Liver (tissue), 9 donors: Measurements from ENCODE around the genes KLHDC10 and CPA4.

DNA sequence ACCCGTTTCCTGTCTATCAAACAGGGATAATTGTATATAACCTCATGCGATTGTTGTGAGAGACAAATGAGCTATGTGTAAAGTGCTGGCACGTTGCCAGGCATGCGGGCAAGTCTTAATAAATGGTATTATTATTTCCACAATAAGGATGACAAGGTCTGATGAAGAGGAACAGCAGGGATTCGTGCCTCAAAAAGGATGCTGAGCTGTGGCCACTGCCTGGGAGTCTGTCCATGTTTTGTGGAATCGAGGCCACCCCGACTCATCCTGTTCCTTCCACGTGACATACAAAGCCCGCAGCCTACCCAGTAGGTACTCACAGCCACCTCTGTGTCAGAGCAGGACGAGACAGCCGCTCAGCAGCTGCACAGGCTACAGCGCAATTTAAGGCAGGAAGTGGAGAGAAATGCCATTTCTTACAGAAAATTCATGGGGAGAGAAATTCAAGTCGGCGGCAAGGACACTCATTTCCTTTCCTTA lies 51.8 kb downstream of the SMKR1 start:
- PRO-cap, 5 experiments: no peak in any of the 5 experiments
- RAMPAGE, long total RNA, 2 experiments: no peak in any of the 2 experiments
- RRBS: no CpG with 5 or more reads among the region's 14 CpGs

DNA sequence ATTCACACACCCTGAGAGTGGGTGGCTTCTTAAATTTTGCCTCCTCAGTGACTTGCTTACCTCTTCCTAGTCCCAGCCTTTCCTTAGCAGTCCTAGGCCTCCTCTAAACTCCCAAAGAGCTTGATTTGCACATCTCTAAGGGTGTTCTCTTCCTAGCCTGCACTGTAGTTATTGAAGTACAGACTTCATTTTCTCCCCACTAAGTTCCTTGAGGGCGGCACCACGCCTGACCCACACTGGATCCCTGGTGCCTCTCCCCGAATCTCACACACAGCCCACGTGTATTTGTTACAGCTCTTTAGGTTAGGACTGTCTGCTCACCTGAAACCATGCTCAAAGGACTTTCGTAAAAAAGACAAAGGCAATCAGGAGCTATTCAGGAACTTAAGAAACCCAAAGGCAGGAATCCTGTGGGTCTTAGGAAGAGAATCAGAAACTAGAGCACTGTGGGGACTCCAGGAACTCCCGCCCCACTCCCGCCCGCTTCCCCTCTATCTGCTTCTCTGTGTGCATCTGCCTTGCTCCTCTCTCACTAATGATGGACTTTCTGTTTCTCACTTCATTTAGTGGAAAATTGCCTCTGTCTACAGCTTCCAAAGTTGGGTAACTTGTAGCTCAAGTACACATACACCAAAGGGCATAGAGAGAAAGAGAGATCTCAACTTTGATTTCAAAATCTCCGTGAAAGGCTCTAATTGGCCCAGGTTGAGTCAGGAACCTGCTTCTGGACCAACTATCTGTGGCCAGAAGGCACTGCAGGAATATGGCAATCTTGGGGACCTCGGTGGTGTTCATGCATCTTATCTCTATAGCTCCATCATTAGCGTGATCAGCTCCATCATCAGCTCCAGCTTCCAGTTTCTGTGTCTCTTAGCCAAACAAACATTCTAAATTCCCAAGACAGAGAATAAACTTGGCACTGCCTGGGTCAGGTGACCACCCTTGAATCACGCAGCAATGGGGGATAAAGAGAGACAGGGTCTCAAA lies 5.9 kb upstream of the NRF1 start:
- PRO-cap, 5 experiments: no peak in any of the 5 experiments
- RAMPAGE, long total RNA, 2 experiments: no peak in any of the 2 experiments
- RRBS: no CpG with 5 or more reads among the region's 12 CpGs

DNA sequence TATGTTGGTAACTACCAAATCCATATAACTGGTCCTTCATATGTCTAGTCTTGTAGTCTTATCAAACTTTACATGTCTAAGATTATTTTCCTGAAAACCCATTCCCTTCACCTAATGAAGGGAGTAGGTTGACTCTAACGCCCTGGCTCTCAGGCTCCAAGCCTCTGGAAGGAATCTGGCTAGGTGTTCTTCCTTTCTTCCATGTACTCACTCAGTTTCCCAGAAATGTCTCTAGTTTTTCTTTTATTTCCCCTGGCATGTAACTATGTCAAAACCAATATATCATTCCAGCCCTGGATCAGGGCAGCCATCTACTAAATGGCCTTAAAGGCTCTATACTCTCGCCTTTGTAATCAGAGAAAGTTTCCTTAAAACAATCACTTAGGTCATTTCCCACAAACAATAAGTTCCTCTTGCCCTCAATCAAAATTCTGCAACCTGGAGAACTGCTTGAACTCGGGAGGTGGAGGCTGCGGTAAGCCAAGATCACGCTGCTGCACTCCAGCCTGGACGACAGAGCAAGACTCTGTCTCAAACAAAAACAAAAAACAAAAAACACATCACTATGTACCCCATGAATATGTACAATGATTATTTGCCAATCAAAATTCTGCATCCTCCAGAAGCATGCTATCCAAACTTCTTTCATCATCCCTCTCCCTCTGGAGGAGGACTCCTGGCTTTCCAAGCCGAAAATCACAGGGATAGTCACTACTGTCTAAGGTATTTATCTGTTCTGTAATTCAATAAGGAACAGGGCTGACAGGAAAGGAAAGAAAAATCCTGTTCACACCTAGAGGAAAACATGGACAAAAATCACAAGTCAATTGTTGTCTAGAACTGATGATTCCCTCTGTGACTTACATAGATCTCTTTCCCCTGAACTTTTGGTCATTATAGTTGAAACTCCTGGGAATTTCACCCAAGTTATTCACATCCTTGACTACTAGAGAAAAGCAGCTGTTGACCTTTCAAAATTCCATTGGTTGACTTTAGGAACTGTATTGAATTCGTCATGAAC lies 104.8 kb downstream of the UBE2H start:
- PRO-cap, 5 experiments: no peak in any of the 5 experiments
- RAMPAGE, long total RNA, 2 experiments: no peak in any of the 2 experiments
- RRBS: no CpG with 5 or more reads among the region's 8 CpGs

GRCh38 chr7:129875571-129876723 lies 76.8 kb downstream of the UBE2H start:
- PRO-cap, 5 experiments: no peak in any of the 5 experiments
- RAMPAGE, long total RNA, 2 experiments: no peak in any of the 2 experiments
- RRBS: no CpG with 5 or more reads among the region's 9 CpGs

DNA sequence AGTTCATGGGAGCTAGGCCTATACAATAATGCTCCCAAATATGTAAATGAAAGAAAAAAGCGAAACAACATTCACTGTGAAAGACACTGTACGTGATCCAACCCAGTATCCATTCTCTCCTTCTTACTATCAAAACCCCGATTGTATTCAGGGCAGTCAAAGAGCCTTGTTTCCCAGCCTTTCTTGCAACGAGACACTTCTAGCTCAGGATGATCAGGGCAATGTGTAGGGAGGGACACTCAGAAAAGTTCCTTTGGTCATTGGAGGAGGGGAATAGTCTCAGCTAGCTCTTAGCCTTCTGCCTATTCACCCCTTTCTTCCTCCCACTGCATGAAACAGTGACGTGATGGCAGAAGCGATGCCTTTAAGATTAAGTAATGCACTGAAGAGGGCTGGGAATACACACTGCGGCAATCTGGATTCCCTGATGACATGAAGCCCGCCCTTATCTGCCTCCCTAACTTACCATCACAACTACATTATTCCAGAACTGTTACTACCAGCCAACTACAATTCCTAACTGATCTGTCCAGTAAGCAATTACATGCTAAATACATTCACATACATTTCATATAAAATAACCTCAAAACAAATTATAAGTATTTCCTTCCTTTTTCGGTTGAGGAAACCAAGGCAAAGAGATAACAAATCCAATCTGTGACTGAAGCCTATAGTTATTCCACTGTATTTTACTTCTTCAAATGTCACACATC lies 27.2 kb downstream of the UBE2H start:
- PRO-cap, 5 experiments: no peak in any of the 5 experiments
- RAMPAGE, long total RNA, 2 experiments: no peak in any of the 2 experiments
- RRBS: no CpG with 5 or more reads among the region's 9 CpGs

DNA sequence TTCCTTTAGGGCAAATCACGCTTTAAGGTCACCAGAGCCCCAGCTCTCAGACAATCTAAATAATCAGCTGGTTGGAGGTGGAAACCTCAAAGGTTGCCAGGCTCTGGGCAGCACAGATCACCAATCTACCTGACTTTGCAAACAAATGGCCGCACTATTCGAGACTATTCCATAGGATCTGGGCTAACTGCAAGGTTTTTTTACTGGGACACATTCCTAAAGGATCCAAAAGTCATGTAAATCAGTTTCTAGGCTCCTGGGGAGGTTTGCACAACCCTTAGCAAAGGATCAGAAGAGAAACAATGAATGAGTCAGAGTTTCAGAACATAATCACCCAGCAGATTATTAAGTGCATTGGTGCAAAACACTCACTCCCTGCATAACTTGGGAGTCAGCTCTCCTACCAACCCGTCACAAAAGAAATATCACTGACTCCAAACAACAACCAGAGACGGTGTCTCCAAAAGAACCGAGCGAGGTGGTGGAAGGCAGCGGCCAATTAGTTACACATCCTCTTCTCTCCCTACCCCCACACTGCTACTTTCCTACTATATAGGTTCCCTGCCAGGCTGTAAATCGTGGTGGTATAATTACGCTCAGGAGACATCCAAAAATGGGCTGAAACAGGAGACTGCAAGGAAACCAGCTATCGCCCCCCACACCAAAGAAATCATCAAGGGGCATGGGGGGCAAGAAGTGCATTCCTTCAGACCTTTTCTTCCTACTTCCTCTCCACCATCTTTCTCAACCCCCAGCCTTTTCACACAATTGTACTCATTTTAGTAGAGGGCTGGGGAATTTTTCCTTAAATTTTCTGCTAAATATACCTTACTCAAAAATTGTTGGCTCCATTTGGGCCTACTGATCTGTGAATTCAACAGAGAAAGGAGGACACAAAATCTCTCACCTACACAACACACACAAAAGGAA lies 3.3 kb downstream of the UBE2H start:
- PRO-cap, 5 experiments: peak in 4 of 5 experiments; most common plus-strand start position 89 of the sequence (in 4)
- RAMPAGE, long total RNA, 2 experiments: no peak in any of the 2 experiments
- RRBS: no CpG with 5 or more reads among the region's 11 CpGs

- PRO-cap, 5 experiments: peak in 1 of 5 experiments; most common plus-strand start chr7:129950298 (in 1)
- RAMPAGE, long total RNA, 2 experiments: no peak in any of the 2 experiments
- RRBS: no CpG with 5 or more reads among the region's 11 CpGs
Measured at GRCh38 chr7:129950157-129950964, 2.4 kb downstream of the UBE2H start.

GRCh38 chr7:130069751-130071046 lies at the start of gene KLHDC10:
TSS of gene KLHDC10 (plus strand) at chr7:130070534.
- PRO-cap, 5 experiments: peak in 5 of 5 experiments; most common plus-strand start chr7:130070547 (in 4); most common minus-strand start chr7:130070360 (in 4)
- RAMPAGE, long total RNA, 2 experiments: start-site peak on the plus strand in 1 of 2 experiments, at chr7:130070474-130070970 at its widest, 8 to 53 reads per replicate
- RRBS: 3% methylated on average over 31 of the region's 60 CpGs

DNA sequence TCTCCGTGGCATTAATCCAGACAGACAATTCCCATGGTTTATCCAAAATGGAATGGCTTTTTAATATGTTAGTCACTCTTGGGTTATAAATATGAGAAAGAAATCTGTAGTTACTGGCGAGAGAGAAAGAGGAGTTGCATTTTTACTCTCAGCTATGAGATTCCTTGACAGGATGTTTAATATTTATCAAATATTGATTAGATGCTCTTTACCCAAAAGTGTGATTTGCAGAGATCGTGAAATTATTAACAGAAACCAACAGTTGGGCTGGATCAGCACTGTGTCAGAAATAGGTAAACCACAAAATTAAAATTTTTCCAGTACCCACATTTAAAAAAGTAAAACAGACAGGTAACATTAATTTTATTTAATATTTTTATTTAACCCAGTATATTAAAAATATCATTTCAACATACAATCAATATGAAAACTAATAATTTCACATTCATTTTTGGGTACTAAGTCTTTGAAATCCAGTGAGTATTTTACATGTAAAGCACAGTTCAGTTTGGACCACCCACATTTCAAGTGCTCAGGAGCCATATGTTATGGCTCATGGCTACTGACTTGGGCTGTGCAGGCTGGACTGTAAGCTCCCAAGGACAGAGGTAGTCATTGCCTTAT lies 42.4 kb downstream of the KLHDC10 start:
- PRO-cap, 5 experiments: peak in 5 of 5 experiments; most common plus-strand start position 251 of the sequence (in 5); most common minus-strand start position 136 of the sequence (in 1)
- RAMPAGE, long total RNA, 2 experiments: no peak in any of the 2 experiments
- RRBS: no CpG with 5 or more reads among the region's 3 CpGs

- PRO-cap, 5 experiments: no peak in any of the 5 experiments
- RAMPAGE, long total RNA, 2 experiments: no peak in any of the 2 experiments
- RRBS: no CpG with 5 or more reads among the region's 6 CpGs
Measured at GRCh38 chr7:130133370-130134518, 63.4 kb downstream of the KLHDC10 start.

- PRO-cap, 5 experiments: no peak in any of the 5 experiments
- RAMPAGE, long total RNA, 2 experiments: no peak in any of the 2 experiments
- RRBS: no CpG with 5 or more reads among the region's 1 CpG
Measured at GRCh38 chr7:130292865-130293458, at the start of gene CPA4. TSS of gene CPA4 (plus strand) at chr7:130293161.

DNA sequence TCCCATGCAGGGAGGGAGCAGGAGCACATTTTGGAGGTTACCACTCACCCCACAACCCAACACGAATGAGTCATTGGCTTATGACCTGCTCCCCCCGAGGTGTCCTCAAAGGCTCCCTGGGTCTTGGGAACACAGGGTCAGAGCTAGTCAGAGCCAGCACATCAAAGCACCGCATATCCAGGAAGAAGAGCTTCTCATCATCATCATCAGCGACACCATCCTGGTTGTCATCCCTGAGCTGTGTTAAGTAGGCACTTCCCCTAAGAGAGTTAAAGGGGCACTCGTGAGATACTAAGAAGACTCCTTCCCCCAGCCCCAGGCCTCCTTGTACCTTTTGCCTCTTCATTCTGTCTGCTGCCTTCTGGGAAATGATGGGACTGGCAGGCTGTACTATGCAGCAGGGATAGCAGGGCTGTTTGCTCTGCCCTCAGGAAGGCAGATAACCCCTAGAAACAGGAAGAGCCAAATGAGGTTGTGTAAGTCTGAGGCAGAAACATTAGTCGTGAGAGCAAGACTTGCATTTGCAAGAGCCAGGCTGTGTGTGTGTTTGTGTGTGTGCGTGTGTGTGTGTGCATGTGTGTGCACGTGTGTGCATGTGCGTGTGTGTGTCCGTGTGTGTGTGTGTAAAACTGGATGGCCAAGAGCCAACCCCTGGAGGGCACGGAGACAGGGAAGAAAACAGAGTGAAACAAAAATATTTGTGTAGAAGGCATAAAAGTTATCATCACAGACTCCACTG lies 11.0 kb upstream of the CPA1 start:
- PRO-cap, 5 experiments: no peak in any of the 5 experiments
- RAMPAGE, long total RNA, 2 experiments: no peak in any of the 2 experiments
- RRBS: no CpG with 5 or more reads among the region's 11 CpGs

- PRO-cap, 5 experiments: no peak in any of the 5 experiments
- RAMPAGE, long total RNA, 2 experiments: no peak in any of the 2 experiments
- RRBS: no CpG with 5 or more reads among the region's 10 CpGs
Measured at GRCh38 chr7:130524435-130525106, 32.7 kb downstream of the MEST start.

- PRO-cap, 5 experiments: no peak in any of the 5 experiments
- RAMPAGE, long total RNA, 2 experiments: no peak in any of the 2 experiments
- RRBS: no CpG with 5 or more reads among the region's 9 CpGs
Measured at GRCh38 chr7:130531891-130532165, 39.9 kb downstream of the MEST start.

- PRO-cap, 5 experiments: no peak in any of the 5 experiments
- RAMPAGE, long total RNA, 2 experiments: no peak in any of the 2 experiments
- RRBS: no CpG with 5 or more reads among the region's 8 CpGs
Measured at GRCh38 chr7:130875020-130875708, 141.2 kb upstream of the KLF14 start.

DNA sequence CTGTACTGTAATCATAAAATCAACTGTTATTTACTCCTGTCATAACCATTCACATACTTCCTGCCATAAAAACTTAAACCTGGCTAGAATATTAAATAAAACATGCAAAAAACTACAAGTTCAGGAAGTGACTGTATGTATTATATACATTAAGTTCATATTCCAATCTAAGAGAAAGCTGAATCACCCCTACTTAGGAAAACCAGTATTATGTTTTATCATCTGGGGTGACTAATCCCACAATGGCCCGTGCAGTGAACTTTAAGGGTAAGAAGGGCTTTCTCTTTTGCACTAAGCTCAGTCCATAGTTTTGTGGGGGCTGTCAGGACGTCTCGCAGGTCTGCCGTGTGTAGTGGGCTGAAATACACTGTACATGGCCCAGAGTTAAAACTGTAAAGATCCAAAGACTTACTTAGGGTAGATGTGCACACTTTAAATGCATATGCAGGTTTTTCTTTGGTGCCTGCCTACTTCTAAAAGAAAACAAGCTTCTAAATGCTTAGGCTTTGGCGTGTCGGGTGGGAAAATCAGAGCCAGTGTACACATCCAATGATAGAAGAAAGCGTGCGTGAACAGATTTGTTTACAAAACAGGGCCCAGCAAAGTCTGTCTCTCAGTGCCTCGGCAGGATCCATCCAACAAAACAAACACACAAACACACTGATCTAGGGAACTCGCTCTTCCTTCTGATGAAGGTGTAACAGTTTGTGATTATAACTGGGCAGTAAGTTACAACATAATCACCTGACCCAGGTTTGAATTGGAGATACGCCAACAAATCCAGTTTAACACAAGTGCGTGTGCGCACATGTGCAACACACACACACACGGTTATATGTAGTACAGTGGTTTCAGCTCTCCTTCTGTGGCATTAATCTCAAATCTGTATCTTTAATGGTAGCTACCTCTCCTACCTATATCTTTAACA lies 184.0 kb upstream of the KLF14 start:
- PRO-cap, 5 experiments: peak in 5 of 5 experiments; most common plus-strand start position 616 of the sequence (in 2); most common minus-strand start position 688 of the sequence (in 5)
- RAMPAGE, long total RNA, 2 experiments: no peak in any of the 2 experiments
- RRBS: no CpG with 5 or more reads among the region's 14 CpGs

DNA sequence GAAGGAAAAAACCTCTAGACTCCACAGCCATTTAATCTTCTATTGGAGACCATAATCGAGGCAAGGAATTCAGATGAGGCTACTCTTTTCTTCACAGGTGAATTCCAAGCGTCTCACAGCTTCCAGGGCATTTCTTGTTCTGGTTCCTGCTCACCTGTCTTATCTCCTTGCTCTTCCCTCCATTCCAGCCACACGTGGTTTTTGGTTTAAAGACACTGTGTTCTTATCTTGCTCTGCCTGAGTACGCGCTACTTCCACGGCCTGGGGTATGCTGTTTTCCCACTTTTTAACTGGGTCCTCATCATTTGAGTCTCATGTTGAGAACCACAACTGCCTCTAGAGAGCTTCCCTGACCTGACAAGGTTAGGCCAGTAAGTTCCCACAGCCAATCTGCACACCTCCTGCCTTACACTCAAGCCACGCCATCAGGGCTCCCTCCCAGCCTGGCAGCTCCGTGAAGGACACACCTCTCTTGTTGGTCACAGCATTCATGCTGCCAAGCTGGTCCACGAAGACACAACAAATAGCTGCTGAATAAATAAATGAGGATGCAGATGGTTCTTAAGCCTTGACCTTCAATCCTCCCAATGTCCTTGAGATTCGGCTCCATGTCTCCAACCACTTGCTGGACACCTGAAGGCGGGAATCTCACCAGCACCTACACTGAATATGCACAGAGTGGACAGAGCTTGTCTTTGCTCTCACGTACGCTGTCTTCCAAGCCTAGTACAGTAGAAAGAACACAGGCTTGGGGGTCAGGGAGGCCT lies 201.6 kb upstream of the KLF14 start:
- PRO-cap, 5 experiments: no peak in any of the 5 experiments
- RAMPAGE, long total RNA, 2 experiments: no peak in any of the 2 experiments
- RRBS: no CpG with 5 or more reads among the region's 13 CpGs

DNA sequence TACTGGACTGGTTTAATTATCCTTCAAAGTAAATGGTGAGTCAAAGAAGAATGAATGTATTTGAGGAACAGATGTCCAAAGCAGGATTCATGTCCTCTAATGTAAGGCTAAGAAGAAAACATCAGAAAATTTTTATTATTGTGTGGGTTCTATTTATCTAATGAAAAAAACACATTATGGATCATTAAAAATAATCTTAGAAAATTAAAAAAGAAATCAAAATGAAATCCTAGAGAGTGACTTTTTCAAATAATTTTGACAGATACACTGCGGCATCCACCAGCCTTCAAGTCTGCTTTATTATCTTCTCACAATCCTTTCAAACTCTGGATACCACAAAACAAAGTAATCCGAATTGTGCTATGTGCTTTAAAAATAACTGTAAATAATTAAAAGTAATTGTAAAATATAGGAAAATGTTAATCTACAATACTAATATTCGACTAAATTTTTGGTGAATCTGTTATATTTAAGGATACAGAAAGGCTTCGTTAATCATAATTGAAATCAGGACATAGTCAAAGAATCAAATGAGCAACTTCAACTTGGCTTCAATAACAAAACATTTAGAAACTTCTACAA lies 246.5 kb upstream of the KLF14 start:
- PRO-cap, 5 experiments: no peak in any of the 5 experiments
- RAMPAGE, long total RNA, 2 experiments: no peak in any of the 2 experiments
- RRBS: no CpG with 5 or more reads among the region's 4 CpGs

DNA sequence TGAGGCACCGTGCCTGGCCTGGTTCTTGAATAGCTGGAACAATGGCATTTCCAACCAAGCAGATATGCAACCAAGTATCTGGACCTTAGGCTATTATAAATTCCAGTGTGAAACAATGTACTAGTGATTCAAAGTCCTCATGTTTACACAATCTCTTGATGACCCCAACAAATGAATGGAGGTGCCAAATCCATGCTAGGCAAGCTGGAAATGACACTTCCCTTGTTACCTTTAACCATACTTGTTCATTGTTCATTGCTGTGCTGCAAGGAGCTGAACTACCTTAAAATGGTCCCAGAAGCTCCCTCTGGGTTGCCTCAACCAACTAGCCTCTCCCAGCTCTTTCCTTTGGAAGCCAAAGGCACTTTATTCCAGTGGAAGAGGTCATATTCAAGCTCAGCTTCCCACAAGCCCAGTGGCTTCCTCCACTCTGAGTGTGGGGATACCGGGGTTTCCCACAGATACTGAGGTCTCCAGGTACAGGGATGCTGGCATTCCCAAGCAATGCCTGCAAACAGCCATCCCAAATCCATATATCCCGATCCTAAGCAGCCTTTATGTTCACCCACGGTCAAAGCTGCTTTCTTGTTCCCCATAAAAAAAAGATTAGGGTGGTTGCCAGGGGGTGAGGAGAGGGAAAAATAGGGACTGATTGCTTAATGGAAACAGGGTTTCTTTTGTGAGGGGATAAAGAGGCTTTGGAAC lies 282.4 kb upstream of the KLF14 start:
- PRO-cap, 5 experiments: peak in 1 of 5 experiments; most common plus-strand start position 244 of the sequence (in 1); most common minus-strand start position 102 of the sequence (in 1)
- RAMPAGE, long total RNA, 2 experiments: no peak in any of the 2 experiments
- RRBS: no CpG with 5 or more reads among the region's 4 CpGs

- PRO-cap, 5 experiments: no peak in any of the 5 experiments
- RAMPAGE, long total RNA, 2 experiments: no peak in any of the 2 experiments
- RRBS: no CpG with 5 or more reads among the region's 3 CpGs
Measured at GRCh38 chr7:131039724-131040295, 287.9 kb upstream of the MKLN1 start.